Pericardium fibroblast (primary cell): ENCODE results near the genes TMEM255A and TEX13D.

GRCh38 chrX:119870433-119870849 is 1.1 kb downstream of the RNF113A start:
- RAMPAGE, long total RNA: no peak

DNA sequence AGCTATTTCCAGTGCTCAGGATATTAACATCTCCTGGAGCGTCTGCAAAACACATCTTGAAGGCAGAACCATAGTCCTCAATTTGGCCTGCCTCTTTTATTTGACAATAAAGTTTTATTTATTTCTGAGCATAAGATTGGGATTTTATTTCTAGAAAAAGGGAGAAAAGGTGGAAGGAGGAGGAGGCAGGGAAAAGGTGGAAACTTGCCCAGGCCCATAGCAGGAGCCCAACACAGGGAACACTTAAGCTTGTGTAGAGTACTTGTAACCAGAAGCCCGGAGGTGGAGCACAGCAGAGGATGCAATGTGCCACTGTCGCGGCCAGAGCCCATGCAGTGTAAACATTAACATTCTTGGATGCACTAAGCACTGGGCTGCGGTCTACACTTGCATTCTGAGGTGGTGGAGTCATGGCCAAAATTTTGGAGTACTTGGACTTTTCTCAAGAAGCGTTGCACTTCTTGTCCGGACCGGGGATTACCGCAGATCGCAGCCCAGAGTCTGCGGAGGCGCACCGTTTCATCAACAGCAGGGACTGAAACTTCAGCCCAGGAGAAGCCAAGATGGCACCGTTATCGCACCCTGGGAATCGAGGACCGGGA is 4.5 kb upstream of the RHOXF1 start:
- RAMPAGE, long total RNA: no peak

DNA sequence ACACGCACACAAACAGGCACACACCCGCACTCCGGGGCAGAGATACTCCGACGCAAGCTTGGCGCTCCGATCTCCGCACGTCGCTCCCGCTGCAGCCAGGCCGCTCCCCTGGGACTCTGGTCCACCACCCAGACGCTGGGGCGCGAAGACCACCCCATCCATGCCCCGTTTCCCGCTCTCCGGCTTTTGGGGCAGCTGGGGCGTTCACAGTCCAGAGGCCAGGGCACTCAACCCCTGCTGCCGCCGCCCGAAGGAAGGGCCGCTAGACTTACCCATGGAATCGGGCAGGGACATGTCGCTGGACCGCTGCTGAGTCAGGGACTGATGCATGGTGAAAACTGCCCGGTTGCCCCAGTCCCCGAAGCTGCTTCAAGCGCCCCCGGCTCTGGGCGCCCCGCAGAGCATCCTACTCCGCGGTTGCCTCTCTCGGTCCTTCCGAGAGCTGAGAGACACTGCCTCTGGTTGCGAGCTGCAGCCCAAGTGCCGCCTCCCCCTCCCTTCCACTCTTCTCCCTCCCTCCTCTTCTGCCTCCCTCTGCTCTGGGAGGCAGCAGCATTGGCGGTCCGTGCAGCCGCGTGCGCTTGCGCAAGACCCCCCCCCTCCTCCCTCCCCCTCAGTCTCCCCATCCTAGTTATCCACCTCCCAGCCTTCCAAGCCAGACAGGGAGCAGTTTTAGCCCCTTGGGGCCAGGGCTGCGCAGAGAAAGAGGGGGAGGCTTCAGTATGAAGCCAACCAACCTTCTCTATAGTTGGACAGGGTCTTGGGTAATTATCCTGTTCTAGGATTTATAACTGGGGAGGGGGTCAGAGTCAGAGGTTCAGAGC is at the start of gene TMEM255A:
Gene TMEM255A (minus strand): TSS at position 482 of the 824 bp plus-strand sequence.
- RAMPAGE, long total RNA: no peak

DNA sequence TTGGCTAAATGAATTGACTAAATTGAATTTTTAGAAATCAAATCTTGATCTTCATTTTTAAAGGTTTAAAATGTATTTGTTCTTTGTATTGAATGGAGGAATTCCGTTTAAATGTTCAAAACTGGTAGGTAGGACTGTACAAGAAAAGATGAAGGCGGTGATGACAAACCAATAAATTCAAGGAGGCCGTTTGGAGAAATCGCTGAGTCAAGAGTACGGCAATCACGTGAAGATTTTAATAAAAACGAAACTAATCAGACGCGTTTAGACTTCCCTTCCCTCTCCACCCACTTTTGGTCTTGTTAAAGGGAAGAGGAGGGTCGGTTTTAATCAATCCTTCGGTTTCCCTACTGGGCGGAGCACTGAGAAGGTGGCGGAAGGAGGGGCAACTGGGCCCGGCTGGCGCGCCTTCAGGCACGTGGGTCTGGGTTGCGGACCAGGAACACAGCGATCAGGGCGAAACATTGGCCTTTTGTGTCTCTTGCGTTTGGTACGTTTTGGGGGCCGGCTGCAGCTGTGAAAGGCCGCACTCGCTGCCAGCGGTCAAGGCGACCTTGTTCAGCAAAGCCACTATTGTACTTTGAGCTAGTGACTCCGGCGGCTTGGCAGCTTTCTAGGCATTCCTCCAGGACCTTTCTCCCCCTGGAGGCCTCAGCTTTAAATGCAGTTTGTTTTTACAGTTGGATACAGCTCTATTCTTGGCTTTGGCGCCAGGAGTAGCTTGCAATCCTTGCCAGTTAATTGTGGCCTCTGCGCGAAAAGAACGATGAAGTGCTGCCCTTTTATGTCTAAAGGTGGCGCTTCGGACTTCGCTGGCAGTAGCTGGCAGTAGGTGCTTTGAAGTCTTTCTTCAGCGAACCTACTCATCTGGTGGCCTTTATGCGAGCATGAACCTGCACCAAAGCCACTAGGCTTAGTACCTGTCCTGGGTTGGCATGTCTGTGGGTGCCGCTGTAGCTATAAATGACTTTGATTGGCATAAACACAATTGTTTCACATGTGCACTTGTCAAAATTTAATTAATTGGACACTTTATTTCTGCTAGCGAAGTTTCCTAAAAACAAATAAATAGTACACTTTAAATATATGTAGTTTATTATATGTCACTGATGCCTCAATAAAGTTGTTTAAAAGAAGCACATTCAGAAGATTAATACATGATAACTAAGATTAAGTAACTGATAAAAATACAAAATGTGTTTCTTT is 16.9 kb upstream of the LAMP2 start:
- RAMPAGE, long total RNA: no peak

DNA sequence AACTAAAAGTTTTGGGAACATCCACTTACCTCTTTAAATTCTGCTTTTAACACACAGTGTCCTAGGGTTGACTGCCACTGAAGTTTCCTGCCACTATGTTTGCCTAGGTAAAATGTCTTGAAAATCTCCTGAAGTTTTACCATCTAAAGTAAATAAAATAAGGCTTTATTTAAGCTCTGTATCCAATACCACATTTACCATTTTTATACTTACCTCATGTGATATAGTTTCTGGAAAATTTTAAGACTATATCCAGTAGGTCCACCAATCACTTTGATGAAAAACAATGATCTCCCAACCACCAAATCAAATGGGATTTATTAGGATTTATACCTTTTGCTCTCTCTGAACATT is 25.0 kb downstream of the CUL4B start:
- RAMPAGE, long total RNA: no peak

DNA sequence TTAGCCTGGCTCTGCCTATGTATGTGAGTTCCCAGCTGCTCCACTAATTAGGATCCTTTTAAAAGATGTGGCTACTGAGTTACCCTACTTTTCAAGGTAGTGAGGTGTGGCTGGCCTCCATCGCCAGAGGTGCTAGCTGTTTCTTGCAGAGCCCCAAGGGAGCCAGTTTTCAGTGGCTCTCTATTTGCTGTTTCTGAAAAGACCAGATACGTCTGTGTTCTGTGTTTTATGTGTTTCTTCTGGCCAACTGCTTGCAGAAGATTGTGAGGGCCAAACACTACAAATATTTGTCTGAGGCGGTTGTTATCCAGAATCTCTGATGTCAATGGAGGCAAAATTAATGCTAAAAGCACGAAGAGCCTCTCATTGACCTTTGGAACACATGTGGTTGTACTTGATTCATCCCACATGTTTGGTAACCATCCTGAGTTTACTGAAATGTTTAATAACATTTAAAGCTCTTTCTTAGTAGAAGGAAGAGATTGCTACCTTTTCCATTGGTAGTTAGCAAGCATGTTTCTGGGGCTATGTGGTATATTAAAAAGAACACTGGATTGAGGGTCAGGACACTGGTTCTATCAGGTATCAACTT is 113.8 kb downstream of the CT47B1 start:
- RAMPAGE, long total RNA: no peak

DNA sequence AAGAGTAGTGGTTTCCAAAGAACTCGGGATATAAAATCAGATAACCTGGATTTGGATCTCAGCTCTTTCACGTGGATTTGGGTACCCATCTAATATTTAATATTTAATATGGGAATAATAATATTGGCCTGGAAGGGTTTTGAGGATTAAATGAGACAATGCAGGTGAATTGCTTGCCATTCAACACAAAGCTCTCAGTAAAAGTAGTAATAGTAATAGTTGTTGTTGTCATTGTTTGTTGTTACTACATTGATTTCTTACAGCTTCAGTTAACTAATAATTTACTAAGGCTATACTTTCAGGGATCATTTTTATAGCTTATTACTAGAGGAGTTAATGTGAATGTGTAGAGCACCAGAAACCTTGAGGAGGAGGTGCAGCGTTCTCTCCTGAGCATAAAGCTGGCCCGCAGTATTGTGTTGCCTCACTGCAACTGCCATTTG is 343.9 kb upstream of the GRIA3 start:
- RAMPAGE, long total RNA: no peak

- RAMPAGE, long total RNA: no peak
Measured at GRCh38 chrX:123731649-123731902, 1.3 kb downstream of the THOC2 start.

- RAMPAGE, long total RNA: no peak
Measured at GRCh38 chrX:123860547-123860825, 633 bp downstream of the XIAP start.

DNA sequence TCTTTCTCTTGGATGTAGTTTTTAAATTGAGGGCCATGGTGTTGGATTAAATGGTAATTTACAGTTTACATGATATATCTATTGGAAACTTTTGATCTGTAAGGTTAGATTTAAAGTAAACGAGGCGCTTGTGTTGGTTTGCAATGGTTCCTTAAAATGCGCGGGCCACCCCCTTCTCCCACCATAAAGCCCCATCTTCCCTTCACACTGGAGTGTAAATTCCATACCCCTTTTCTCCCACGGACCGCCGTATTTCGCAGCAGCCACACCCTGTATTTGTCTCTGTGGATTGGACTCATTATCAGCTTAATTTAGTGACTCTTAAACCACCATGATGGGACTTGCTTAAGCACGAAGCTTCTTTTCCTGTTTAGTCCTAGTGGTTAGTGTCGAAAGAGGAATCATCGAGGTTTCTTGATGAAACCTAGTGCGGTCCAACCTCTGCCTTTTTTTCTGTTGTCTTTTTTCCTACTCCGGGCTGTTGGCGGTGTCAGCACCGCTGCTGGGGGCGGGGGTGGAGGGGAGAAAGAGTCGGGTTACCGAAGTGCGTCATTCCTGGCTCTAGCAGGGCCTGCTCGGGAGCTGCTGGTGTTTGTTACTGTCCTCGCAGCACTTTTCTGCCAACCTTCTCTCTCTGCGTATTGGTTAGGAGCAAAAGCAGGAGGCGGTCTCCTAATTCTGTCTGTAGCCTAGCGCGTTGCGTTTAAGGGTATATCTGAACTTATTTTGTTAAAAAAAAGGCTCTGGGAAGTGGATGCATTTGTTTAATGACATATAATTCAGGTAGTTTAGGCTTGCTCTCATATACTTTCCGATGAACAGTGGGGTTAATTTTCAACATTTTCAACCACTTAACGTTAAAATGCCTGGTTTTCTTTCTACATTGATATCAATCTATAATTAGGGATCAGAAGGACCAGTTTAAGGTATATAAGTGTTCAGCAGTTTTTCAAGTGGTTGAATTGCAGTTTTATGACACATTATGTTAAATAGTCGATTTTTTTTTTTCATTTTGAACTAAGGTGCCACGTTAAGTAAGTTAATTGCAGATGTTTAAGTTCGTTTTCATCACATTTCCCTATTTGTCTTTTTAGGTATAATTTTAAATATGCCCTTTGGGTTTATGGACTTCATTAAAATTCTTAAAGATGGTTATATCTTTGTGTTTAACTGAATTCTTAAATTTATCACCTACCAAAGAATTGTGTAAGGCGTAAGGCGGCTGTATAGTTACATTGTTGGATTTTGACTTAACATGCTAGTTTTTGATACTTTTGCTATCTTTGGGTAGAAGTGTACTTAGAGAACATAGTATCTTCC is 1.6 kb downstream of the STAG2 start:
- RAMPAGE, long total RNA: no peak

DNA sequence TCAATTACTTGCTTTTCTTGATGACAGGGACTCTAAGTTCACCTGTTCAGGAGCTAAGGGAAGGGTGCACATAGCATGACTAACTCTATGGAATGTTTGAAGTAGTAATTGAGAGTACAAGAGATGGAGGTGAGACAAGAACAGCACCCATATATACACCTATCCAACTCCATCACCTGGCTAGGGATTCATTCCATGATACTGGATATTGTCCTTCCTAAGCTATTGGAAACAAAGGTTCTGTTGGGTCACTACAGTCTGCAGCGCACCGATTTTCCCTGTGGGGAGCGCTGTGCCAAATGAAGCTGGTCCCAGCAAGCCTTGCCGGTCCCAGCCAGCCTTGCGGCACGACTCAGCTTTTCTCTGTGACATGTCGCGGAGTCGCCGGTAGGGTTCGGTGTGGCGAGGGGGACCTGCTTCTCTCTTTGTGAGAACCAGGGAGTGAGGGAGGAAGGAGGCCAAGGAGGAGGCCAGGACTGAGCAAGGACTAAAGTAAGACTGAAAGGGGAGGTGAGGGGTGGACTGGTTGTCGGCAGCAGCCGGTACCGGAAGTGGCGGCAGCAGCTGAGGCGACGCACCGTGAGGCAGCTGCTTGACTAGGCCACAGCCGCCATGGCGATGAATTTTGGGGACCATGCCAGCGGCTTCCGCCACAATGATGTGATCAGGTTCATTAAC is at the start of gene TEX13D:
Gene TEX13D (plus strand): TSS at position 355 of the 678 bp plus-strand sequence.
- RAMPAGE, long total RNA: no peak

- RAMPAGE, long total RNA: no peak
Measured at GRCh38 chrX:129540611-129541258, 676 bp downstream of the OCRL start.

DNA sequence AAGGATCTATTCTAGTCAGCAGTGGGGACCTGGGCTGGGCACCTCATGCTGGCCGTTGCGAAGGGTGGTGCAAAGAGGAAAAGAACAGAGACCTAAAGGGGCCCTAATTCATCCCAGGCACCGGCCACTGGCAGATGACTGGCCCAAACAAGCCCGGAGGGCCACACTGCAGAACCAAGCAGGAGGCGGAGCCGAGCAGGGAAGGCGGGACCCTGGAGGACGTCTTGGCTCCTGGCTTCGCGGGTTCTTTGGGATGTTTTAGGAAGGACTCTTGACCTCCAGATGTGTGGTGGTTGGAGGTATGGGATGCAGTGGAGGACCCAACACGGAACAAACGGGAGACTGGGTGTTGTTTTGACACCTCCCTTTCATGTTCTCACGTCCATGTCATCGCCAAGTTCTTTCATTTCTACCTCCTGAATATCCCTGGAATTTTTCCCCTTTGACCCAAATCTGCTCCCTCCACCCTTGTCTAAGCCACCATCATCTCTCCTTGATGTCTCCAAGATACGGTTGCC is 49.0 kb downstream of the APLN start:
- RAMPAGE, long total RNA: no peak

- RAMPAGE, long total RNA: no peak
Measured at GRCh38 chrX:129787505-129787878, 7.7 kb downstream of the SASH3 start.

GRCh38 chrX:129798851-129799471 is 19.2 kb downstream of the SASH3 start:
- RAMPAGE, long total RNA: no peak

DNA sequence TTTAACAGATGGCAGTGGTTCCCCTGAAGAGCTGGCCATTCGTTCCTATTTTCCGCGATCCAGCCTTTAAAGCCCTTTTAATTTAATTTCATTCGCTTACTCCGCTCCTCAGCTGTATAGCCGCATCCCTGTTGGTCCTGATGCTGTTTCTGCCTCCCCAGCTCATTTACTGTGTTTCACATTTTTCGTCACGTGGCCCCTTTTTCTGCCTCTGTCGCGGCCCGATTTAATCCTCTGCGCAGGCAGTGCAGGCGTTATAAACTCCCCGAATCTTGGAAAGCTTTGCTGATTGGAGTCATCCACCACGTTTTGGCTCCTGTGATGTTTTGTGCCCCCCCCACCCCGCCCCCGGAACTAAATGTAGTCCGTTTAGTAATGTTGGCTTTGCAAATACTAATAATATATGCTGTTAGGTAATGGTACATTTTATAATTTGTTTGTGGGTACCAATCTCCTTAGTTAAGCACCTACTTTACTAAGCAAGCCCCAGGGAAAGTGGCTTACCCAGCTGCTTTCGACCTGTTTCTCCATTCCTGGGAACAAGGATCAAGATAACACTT is 435 bp downstream of the UTP14A start:
- RAMPAGE, long total RNA: no peak

DNA sequence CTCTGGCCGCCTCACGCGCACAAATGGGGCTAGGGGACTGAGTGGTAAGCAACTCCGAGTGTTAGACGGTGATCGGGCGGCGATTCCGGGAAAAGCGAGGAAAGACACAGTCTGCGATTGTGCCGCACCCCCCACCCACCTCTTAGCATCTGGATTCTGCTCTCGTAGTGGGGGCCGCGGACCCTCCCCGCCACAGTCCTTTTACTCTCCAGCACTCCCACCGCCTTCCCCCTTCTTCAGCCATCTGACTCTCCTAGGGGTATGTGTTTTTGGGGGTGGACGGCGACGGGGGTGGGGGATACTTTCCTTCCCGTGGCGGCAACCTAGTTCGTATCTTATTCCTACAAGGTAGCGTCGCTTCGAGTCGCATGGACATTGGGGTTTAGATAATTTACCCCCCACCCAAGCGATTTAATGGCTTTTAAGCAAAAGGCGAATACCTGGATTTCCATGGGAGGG is 1.3 kb upstream of the BCORL1 start:
- RAMPAGE, long total RNA: no peak

- RAMPAGE, long total RNA: no peak
Measured at GRCh38 chrX:130081940-130083406, 27.8 kb downstream of the ELF4 start.

DNA sequence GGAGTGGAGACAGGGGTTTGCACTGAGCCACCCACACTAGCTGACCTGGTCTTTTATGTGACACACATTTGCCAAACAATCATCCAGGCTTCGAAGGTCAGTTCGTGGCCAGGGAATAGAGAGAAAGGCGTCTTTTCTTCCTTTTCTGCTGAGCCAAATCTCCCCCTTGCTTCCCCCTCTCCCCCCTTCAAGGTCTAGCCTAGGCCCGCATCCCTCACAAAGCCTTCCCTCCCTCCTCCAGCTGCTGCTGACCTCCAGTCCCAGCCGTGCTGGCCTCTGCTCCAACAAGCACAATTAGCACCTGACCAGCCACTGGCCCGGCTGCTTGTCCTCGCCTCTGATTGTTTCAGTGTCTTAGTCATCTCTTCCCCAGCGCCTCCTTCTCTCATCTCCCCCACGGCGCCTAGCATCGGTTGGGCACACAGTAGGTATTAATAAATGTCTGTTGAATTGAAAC is 4.3 kb downstream of the ELF4 start:
- RAMPAGE, long total RNA: no peak

- RAMPAGE, long total RNA: no peak
Measured at GRCh38 chrX:130144600-130145151, 21.0 kb downstream of the AIFM1 start.